NCI-H460 (cell line): ENCODE results near the gene INF2.

GRCh38 chr14:103634080-103634792 is 5.2 kb downstream of the KLC1 start:
RAMPAGE:
- cytosol, long total RNA = no peak
- long total RNA = no peak
- nucleus, long total RNA = no peak

RAMPAGE:
- cytosol, long total RNA = no peak
- long total RNA = no peak
- nucleus, long total RNA = no peak
Measured at GRCh38 chr14:103654305-103654968, 25.4 kb downstream of the KLC1 start.

DNA sequence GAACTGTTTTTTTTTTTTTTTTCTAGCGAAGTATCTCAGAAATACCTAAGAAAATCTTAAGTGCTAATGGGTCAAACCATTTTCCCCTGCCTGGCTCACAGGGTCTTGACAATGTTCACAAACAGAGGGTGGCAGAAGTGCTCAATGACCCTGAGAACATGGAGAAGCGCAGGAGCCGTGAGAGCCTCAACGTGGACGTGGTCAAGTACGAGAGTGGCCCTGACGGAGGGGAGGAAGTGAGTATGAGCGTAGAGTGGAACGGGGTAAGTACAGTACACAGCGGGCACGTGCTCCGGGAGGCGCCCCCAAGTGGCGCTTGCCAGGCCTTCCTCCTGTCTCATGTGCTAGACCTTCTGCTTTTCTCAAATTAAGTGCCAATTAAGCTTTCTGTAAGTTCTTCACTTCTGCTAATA is 36.0 kb downstream of the XRCC3 start:
RAMPAGE:
- cytosol, long total RNA = no peak
- long total RNA = no peak
- nucleus, long total RNA = no peak

DNA sequence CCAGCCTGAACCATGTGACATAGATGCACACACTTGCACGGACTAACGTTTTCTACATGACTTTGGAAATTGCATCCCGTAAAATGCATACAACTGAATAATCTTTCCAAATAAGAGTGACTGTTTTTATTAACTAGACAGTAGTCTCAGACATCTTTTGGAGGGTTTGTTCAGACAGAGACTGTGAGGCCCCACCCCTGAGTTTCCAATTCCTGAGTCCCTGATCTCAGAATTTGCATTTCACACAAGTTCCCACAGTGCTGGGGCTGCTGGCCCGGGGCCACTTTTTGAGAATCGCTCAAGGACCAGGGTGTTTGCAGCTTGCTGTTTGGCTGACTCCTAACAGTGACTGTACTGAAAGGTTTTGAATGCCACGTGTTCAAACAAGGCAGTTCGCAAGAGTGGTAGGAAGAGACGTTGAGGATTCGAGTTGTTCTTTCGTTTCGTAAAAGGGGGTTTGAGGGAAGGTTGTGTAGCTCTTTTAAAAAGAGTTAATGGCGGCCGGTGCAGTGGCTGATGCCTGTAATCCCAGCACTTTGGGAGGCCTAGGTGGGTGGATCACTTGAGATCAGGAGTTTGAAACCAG is 25.8 kb downstream of the XRCC3 start:
RAMPAGE:
- cytosol, long total RNA = no peak
- long total RNA = no peak
- nucleus, long total RNA = no peak

GRCh38 chr14:103735888-103736810 is 20.5 kb downstream of the ZFYVE21 start:
RAMPAGE:
- cytosol, long total RNA = no peak
- long total RNA = no peak
- nucleus, long total RNA = no peak

RAMPAGE:
- cytosol, long total RNA = no peak
- long total RNA = no peak
- nucleus, long total RNA = no peak
Measured at GRCh38 chr14:103742050-103742531, 26.5 kb downstream of the ZFYVE21 start.

GRCh38 chr14:103889279-103889612 is 32.1 kb downstream of the ATP5MJ start:
RAMPAGE:
- cytosol, long total RNA = no peak
- long total RNA = no peak
- nucleus, long total RNA = no peak

DNA sequence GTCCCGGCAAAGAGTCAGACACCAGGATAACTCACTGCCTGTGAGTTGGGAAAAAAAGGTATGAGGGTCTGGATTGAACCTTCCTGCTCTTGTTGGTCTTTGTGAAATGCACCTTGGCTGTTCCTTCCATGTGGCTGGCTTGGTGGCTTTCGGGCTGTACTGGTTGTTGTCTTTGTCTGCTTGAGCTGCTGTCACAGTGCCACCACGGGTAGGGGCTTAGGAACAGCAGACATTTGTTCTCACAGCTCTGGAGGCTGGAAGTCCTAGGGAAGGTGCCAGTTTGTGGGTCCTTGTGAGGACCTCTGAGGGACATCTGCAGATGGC is 35.7 kb upstream of the ASPG start:
RAMPAGE:
- cytosol, long total RNA = no peak
- long total RNA = no peak
- nucleus, long total RNA = no peak

RAMPAGE:
- cytosol, long total RNA = no peak
- long total RNA = no peak
- nucleus, long total RNA = no peak
Measured at GRCh38 chr14:104100331-104100991, 15.0 kb downstream of the ASPG start.

GRCh38 chr14:104107601-104108601 is 22.4 kb downstream of the ASPG start:
RAMPAGE:
- cytosol, long total RNA = no peak
- long total RNA = no peak
- nucleus, long total RNA = no peak

GRCh38 chr14:104510626-104511225 is 68.8 kb upstream of the C14orf180 start:
RAMPAGE:
- cytosol, long total RNA = no peak
- long total RNA = no peak
- nucleus, long total RNA = no peak

DNA sequence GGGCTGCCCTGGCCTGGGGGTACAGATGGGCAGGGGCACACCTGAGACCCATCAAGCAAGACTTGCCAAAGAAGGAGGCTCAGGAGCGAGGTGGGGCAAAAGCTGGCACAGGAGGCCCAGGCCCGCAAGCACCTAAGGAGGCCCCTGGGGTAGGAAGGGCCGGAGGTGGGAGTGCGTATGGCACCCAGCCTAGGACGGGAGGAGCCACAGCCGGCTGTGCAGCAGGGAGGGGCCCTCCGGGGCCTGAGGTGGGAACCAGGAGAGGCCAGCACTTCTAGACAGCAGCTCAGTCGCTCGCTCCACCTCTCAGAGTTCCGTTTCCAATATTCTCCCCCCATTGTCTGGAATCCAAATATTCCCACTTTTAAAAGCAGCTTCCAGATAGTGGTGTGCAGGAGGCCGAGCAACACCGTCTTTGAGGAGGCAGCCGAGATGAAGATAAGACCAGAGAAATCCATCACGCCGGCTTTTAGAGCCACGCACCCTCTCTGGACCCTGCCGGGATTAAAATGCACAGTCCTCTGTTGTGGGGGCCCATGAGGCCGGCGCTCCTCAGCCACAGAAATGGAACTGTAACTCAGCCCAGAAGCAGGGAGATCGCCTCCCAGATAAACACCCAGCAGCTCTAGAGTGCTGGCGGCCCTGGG is 12.1 kb upstream of the C14orf180 start:
RAMPAGE:
- cytosol, long total RNA = no peak
- long total RNA = no peak
- nucleus, long total RNA = no peak

DNA sequence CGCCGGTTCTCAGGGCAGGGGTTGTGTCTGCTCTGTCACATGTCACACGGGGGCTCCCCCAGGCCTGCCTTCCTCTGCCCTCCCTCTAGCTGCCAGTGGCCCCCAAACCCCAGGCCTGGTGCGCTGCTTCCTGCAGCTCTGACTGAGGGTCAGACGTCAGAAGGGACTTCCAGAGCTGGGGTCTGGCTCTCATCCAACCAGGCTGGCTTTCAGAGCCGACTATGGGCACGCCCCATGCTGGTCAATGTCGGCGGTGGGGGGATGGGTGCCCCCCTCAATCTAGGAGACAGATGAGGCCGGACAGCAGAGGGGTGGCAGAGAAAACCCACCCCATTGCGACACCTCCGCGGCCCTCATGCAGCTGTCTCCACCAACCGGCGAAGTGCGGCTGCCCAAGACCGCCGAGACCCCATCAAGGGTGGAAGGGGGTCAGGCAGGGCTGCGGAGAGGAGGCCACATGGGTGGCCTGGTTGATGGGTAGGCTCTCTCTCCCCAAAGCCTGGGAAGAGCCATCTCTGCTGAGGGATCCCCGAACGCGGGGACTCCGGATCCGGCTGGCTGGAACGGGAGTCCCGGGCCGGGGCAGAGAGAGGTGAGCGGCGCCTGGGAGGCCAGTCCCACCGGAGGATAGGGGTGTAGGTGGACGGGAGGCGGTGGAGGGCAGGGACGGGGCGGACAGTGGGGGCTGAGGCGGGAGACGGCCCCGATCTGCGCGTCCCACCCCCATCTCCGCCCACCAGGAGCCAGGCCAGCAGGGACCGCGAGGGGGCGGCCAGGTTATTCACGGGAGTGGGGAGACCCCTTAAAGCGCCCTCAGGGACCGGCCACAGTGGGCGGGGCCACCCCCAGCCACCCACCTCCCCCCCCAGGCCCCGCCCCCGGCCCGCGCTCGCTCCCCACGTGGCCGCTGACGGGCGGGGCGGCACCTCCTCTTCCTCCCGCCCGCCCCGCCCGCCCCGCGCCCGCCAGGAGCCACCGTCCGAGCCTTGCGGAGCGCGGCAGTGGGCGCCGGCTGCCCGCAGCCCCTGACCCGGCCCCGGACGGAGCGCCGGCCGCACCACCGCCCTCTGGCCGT is at the start of gene INF2:
INF2 (plus strand) TSS at position 965 of the 1,075 bp plus-strand sequence.
RAMPAGE:
- cytosol, long total RNA = no peak
- long total RNA = no peak
- nucleus, long total RNA = start-site peak on the plus strand centred at position 327 of the sequence, 231 bp wide, 31 and 13 reads in 2 replicates; start-site peak on the plus strand centred at position 999 of the sequence, 60 bp wide, 95 and 16 reads in 2 replicates

GRCh38 chr14:104697593-104698367 is 8.4 kb downstream of the INF2 start:
RAMPAGE:
- cytosol, long total RNA = no peak
- long total RNA = no peak
- nucleus, long total RNA = no peak

DNA sequence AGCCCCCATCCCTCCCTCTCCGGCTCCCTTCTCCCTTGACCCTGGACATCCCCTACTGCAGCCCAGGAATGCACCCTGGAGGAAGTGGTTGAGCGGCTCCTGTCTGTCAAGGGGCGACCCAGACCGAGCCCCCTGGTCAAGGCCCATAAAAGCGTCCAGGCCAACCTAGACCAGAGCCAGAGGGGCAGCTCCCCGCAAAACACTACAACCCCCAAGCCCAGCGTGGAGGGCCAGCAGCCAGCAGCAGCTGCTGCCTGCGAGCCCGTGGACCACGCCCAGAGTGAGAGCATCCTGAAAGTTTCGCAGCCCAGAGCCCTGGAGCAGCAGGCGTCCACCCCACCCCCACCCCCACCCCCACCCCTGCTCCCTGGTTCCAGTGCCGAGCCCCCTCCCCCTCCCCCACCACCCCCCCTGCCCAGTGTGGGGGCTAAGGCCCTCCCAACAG is 16.8 kb upstream of the ADSS1 start:
RAMPAGE:
- cytosol, long total RNA = no peak
- long total RNA = no peak
- nucleus, long total RNA = no peak

DNA sequence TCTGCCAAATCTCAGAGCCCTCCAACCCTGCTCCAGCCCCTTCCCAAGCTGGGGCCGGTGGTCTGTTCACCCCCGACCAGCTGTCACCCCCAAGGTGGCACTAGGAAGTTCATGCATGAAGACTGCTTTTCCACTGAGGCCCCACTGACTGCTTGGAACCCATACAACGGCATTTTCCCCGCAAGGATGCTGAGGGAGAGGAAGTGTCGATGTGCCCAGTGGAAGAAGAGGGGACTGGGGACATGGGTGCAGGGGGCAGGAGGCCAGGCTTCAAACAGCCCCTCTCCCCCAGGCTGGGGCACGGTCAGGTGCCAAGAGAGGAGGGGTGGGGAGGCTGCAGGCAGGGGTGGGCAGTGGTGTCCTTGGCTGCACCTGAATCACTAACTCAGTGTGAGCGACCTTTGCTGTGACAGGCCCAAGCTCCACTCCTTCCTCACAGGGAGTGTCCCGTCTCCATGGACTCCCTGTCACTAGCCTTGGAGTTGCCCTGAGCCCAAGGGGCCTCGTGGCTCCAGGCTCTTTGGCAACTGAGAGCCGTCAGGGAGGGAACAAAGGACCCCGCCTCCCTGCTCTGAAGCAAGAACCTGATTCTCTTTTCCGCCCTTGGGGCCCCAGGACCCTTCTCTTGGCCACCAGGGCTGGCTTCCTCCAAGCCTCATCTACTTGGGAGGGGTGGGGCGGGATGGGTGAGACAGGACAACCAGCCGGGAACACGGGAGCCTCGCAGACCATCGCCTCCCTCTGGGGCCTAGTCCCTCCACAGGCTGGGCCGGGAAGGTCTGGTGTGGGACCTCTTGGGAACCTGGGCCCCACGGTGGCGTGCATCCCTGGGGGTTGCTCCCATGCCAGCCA is 1.1 kb upstream of the ADSS1 start:
RAMPAGE:
- cytosol, long total RNA = no peak
- long total RNA = no peak
- nucleus, long total RNA = no peak

DNA sequence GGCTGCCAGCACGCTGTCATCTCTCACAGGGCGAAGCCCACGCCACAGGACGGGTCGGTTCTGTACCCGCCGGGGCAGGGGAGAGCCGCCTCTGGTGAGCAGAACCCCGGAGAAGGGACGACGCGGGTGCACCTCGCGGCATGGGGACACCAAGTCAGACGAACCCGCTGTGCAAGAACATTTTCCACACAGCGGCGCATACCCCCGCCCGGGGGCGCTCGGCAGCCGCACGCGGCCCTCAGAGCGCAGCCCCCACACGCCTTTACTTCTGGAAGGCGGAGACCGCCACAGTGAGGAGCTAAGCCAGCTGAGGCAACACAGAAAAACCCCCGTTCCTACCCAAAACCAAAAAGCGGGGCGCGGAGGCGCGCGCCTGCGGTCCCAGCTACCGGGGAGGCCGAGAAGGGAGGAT is 942 bp upstream of the SIVA1 start:
RAMPAGE:
- cytosol, long total RNA = no peak
- long total RNA = no peak
- nucleus, long total RNA = no peak

RAMPAGE:
- cytosol, long total RNA = no peak
- long total RNA = no peak
- nucleus, long total RNA = no peak
Measured at GRCh38 chr14:104759461-104759704, 6.4 kb downstream of the SIVA1 start.

GRCh38 chr14:104793188-104793855 is 2.2 kb downstream of the AKT1 start:
RAMPAGE:
- cytosol, long total RNA = no peak
- long total RNA = no peak
- nucleus, long total RNA = no peak

DNA sequence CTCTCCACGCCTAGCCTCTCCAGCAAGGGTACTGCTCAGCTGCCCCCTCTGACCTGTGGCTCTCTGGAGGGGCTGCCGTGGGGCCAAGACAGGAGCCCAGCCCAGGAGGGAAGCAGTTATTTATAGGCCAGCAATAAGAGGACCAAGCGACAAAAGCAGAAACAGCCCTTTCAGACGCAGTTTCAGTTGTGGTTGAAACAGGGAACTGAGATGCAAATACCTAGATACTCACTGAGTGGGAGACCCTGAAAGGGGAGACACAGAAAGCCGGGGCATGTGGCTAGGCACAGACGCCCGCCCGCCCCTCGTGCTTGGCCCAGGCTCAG is 1.8 kb downstream of the PLD4 start:
RAMPAGE:
- cytosol, long total RNA = no peak
- long total RNA = no peak
- nucleus, long total RNA = no peak